AG04450 (cell line): ENCODE data around the genes HNRNPUL1, TGFB1, B9D2 and CEACAM5.

DNA sequence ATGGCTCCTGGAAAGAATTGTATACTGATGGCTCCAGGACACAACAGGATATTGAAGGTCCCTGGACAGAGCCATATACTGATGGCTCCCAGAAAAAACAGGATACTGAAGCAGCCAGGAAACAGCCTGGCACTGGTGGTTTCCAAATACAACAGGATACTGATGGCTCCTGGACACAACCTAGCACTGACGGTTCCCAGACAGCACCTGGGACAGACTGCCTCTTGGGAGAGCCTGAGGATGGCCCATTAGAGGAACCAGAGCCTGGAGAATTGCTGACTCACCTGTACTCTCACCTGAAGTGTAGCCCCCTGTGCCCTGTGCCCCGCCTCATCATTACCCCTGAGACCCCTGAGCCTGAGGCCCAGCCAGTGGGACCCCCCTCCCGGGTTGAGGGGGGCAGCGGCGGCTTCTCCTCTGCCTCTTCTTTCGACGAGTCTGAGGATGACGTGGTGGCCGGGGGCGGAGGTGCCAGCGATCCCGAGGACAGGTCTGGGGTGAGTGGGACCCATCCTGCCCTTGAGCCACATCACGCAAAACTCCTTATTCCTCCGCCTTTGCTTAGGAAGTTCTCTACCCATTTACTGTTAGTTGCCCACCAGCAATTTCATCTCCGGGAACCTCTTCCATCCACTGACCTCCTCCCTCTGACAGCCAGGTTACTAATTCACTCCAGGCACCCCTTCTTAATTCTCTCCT, 1.0 kb downstream of the ITPKC start:
- CAGE, long polyA plus RNA = no peak
- RRBS = 5% methylated on average over 7 of the region's 15 CpGs

DNA sequence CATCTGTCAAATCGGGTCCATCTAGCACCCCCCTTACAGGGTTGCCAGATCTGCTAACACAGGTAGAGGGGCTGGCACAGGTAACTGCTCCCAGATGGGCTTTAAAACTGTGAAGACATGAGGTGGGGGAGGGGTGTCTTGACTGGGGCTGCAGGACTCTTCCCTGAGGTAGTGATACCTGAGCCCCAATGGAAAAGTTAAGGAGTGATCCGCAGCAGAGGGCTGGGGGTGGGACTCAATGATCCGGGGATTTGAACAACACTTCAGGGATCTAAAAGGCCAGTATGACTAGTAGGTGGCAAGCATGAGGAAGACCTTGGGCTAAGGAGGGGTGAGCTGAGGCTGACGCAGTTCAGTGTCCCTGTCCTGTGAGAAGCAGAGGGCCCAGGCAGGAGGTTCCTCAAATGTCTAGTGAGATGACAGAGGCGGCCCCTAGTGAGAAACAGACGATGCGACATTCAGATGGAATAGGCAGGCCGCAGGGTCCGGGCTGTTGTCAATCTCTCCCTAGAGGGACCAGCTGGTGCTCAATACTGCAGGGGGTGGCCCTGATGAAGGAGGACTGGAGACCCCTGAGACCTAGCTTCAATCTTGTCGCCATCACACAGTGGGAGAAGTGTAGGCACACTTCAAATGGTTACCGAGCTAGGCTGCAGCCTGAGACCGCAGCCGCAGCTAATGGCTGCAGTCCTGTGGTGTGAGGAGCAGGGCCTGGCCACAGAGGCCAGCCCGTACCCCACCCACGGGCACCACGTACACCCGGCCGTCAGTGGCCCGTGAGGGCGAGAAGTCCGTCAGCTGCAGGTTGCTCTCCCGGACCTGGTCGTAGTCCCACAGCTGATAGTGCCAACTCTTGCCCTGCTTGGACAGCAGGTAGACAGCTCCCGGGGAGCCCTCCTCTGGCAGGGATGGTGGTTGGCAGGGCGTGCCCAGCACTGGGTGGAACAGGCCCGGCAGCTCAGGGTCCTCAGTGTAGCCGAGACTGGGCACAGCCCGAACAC, 8.2 kb downstream of the ACTMAP start:
- CAGE, long polyA plus RNA = no peak
- RRBS = 84% methylated on average over 10 of the region's 28 CpGs

GRCh38 chr19:40779967-40781011, 2.2 kb downstream of the RAB4B start:
- CAGE, long polyA plus RNA = no peak
- RRBS = no CpG with 5 or more reads among the region's 17 CpGs

GRCh38 chr19:40800677-40801268, 1.8 kb downstream of the EGLN2 start:
- CAGE, long polyA plus RNA = no peak
- RRBS = no CpG with 5 or more reads among the region's 34 CpGs

- CAGE, long polyA plus RNA = no peak
- RRBS = no CpG with 5 or more reads among the region's 11 CpGs
Measured at GRCh38 chr19:40935924-40936356, 53.9 kb upstream of the CYP2A7 start.

- CAGE, long polyA plus RNA = no peak
- RRBS = no CpG with 5 or more reads among the region's 21 CpGs
Measured at GRCh38 chr19:41003586-41004493, 12.8 kb downstream of the CYP2B6 start.

DNA sequence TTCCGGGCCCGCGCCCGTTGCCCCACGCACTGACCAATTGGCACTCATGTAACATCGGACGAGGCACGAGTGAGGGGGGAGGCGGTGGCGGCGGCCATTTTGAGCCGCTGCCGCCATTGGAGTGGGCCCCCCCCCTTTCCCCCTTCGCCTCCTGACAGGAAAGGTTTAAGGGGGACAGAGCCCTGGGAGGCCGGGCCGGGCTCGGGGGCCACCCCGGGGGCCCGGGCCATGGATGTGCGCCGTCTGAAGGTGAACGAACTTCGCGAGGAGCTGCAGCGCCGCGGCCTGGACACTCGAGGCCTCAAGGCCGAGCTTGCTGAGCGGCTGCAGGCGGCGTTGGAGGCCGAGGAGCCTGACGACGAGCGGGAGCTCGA, at the start of gene HNRNPUL1:
HNRNPUL1 (plus strand) TSS at position 97 of the 374 bp plus-strand sequence.
- CAGE, long polyA plus RNA = start-site peak on the plus strand centred at position 330 of the sequence, 376 bp wide, 3,408 and 2,572 reads in 2 replicates
- RRBS = 2% methylated on average over 1 of the region's 37 CpGs

DNA sequence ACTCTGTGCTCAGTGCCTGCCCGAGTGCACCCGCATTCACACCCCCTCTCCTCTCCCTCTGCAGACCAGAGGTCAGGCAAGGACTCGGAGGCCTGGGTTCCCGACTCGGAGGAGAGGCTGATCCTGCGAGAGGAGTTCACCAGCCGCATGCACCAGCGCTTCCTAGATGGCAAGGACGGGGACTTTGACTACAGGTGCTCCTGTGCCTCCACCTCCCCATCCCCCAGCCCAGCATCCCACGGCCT, 10.2 kb downstream of the CCDC97 start:
- CAGE, long polyA plus RNA = no peak
- RRBS = no CpG with 5 or more reads among the region's 10 CpGs

- CAGE, long polyA plus RNA = no peak
- RRBS = no CpG with 5 or more reads among the region's 4 CpGs
Measured at GRCh38 chr19:41324394-41324639, 14.3 kb downstream of the CCDC97 start.

DNA sequence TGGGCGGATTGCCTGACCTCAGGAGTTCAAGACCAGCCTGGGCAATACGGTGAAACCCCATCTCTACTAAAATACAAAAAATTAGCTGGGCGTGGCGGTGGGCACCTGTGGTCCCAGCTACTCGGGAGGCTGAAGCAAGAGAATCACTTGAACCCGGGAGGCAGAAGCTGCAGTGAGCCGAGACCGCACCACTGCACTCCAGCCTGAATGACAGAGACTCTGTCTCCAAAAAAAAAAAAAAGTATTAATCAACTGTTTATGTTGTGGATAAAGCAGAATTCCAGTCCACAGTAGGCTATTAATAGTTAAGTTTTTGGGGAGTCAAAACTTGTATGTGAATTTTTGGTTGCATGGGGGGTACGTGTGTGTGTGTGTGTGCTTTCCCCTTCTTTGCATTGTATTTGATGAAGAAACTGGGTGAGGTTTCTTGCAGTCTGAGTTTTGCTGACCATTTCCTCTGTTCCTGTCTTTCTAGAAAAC, 15.1 kb downstream of the TGFB1 start:
- CAGE, long polyA plus RNA = no peak
- RRBS = no CpG with 5 or more reads among the region's 9 CpGs

DNA sequence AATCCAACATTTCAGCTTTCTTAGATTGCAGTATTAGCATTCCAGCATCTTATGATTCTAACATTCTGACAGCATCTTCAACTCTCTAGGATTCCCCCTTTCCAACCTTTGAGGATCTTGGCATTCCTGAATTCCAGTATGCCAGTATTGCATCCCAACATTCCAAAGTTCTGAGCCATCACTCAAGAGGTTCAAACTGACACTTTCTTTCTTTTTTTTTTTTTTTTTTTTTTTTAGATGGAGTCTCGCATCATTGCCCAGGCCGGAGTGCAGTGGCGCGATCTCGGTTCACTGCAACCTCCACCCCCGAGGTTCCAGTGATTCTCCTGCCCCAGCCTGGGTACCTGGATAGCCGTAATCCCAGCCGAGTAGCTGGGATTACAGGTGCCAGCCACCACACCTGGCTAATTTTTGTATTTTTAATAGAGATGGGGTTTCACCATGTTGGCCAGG, 13.7 kb downstream of the TGFB1 start:
- CAGE, long polyA plus RNA = no peak
- RRBS = no CpG with 5 or more reads among the region's 8 CpGs

DNA sequence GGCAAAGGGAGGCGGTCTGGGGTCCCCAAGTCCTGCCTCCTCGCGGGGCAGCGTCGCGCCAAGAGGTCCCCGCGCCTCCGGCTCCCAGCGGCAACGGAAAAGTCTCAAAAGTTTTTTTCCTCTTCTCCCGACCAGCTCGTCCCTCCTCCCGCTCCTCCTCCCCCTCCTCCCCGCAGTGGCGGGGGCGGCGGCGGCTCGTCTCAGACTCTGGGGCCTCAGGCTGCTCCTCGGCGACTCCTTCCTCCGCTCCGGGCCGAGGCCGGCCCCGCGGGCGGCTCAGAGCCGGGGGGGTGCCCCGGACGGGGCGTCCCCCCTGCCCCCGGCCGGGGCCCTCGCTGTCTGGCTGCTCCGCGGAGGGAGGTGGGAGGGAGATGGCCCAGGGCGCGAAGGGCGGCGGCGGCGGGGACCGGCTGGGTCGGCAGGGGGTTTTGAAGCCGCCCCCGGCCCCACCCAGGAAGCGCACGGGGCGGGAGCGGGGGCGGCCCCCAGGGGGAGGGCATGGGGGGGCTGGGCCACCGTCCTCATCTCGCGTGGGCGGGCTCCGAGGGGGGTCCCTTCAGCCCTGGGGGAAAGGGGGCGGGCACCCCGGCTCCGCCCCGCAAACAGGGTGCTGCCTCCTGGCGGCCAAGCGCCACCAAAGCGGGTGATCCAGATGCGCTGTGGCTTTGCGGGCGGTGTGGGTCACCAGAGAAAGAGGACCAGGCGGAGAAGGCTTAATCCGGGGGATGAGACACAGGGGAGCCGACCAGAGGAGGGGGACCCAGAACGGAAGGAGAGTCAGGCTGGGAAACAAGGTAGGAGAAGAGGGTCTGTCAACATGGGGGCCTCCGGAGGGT, at the start of gene TGFB1:
TGFB1 (minus strand) TSS at position 401 of the 836 bp plus-strand sequence.
- CAGE, long polyA plus RNA = start-site peak on the minus strand centred at position 116 of the sequence, 25 bp wide, 117 and 45 reads in 2 replicates; start-site peak on the minus strand centred at position 391 of the sequence, 116 bp wide, 25 and 34 reads in 2 replicates
- RRBS = 2% methylated on average over 21 of the region's 73 CpGs

- CAGE, long polyA plus RNA = no peak
- RRBS = no CpG with 5 or more reads among the region's 66 CpGs
Measured at GRCh38 chr19:41363474-41364756, at the start of gene B9D2. TSS of gene B9D2 (minus strand) at chr19:41364149.

DNA sequence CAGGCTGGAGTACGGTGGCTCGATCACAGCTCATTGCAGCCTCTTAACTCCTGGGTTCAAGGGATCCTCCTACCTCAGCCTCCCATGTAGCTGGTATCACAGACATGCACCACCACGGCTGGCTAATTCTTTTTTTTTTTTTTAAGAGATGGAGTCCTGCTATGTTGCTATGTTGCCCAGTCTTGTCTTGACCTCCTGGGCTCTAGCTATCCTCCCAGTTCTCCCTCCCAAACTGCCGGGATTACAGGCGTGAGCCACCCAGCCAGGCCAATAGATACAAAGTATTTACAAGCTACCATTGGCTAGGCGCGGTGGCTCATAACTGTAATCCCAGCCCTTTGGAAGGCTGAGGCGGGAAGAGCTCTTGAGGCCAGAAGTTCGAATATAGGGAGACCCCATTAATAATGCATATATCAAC, 977 bp upstream of the B9D2 start:
- CAGE, long polyA plus RNA = no peak
- RRBS = no CpG with 5 or more reads among the region's 9 CpGs

GRCh38 chr19:41367663-41368225, 3.8 kb upstream of the B9D2 start:
- CAGE, long polyA plus RNA = no peak
- RRBS = no CpG with 5 or more reads among the region's 6 CpGs

GRCh38 chr19:41479614-41480202, 36.8 kb downstream of the ERICH4 start:
- CAGE, long polyA plus RNA = no peak
- RRBS = no CpG with 5 or more reads among the region's 14 CpGs

- CAGE, long polyA plus RNA = no peak
- RRBS = no CpG with 5 or more reads among the region's 15 CpGs
Measured at GRCh38 chr19:41480203-41480831, 37.4 kb downstream of the ERICH4 start.

DNA sequence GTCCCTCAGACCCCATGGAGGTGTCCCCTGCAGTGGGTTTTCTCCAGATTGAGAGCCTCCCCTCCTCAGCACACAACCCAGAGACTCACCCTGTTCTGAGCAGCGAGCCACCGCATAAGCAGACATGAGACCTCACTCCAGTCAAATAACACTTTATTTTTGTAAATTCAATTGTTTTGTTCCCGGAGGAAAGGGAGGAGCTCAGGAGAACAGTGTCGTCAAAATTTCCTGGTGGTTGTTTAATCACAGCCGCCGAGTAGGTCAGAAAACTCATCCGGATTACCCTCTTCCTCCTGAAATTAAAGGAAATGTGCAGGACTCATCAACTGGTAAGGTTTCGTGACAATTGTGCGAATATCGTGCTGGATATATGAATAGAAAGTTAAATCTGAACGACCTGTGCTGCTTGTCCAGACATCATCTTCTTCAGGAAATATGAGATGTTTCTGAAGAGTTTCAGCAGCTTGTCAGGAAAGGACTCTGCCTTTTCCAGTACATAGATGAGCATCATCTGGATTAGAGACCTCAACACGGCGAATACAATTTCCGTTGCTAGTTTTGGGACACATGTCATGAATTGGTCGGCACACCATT, 57.6 kb downstream of the ERICH4 start:
- CAGE, long polyA plus RNA = no peak
- RRBS = 37% methylated on average over 3 of the region's 15 CpGs

DNA sequence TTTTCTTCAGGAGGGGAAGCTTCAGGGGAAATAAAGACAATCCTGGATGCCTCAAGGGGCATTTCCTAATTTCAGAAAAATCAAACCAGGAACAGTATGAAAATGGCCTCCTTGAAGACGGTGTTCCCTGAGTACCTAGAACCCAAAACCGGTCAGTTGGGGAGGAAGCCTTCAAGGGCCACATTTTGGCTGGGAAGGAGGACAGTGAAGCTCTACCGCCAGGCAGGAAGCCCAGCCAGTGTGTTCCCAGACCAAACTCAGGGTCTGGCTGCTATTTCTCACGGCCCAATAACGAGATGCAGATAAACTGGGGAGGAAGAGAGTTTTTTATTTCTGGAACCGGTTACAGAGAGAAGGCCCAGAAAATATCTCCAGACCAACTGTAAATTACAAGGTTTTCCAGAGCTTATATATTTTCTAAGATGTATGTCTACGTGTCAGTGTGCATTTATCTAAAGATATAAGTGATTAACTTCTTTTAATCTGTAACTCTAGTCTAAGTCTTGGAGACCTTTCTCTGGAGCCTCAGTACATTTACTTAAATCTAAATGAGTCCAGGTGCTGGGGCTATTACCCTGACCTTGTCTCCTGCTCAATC, 24.2 kb upstream of the CEACAM21 start:
- CAGE, long polyA plus RNA = no peak
- RRBS = no CpG with 5 or more reads among the region's 7 CpGs

DNA sequence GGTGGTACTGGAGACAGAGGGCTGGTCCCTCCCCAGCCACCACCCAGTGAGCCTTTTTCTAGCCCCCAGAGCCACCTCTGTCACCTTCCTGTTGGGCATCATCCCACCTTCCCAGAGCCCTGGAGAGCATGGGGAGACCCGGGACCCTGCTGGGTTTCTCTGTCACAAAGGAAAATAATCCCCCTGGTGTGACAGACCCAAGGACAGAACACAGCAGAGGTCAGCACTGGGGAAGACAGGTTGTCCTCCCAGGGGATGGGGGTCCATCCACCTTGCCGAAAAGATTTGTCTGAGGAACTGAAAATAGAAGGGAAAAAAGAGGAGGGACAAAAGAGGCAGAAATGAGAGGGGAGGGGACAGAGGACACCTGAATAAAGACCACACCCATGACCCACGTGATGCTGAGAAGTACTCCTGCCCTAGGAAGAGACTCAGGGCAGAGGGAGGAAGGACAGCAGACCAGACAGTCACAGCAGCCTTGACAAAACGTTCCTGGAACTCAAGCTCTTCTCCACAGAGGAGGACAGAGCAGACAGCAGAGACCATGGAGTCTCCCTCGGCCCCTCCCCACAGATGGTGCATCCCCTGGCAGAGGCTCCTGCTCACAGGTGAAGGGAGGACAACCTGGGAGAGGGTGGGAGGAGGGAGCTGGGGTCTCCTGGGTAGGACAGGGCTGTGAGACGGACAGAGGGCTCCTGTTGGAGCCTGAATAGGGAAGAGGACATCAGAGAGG, at the start of gene CEACAM5:
CEACAM5 (plus strand) TSS at position 439 of the 733 bp plus-strand sequence.
- CAGE, long polyA plus RNA = no peak
- RRBS = no CpG with 5 or more reads among the region's 6 CpGs